Gastroesophageal sphincter (tissue), 4 donors: ENCODE measurements around a stretch of chr7.

DNA sequence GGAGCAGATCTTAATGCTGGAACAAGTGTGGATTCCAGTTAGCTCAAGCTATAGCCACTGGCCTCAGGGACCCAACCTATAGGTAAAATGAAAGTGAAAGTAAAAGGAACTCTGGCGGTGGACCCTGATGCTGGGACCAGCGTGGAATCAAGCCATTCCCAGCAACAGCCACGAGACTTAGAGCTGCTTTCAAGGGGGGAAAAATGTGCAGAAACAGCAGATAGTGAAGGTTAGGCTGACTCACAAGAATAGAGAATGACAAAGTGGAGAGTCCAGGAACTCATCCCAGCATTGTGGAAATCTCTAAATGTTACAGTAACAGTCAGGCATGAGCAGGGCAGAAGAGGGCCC is 129.5 kb upstream of the PPP1R3A start:
- PRO-cap, result no peak
- RAMPAGE, long total RNA, 4 experiments, result no peak in any of the 4 experiments

DNA sequence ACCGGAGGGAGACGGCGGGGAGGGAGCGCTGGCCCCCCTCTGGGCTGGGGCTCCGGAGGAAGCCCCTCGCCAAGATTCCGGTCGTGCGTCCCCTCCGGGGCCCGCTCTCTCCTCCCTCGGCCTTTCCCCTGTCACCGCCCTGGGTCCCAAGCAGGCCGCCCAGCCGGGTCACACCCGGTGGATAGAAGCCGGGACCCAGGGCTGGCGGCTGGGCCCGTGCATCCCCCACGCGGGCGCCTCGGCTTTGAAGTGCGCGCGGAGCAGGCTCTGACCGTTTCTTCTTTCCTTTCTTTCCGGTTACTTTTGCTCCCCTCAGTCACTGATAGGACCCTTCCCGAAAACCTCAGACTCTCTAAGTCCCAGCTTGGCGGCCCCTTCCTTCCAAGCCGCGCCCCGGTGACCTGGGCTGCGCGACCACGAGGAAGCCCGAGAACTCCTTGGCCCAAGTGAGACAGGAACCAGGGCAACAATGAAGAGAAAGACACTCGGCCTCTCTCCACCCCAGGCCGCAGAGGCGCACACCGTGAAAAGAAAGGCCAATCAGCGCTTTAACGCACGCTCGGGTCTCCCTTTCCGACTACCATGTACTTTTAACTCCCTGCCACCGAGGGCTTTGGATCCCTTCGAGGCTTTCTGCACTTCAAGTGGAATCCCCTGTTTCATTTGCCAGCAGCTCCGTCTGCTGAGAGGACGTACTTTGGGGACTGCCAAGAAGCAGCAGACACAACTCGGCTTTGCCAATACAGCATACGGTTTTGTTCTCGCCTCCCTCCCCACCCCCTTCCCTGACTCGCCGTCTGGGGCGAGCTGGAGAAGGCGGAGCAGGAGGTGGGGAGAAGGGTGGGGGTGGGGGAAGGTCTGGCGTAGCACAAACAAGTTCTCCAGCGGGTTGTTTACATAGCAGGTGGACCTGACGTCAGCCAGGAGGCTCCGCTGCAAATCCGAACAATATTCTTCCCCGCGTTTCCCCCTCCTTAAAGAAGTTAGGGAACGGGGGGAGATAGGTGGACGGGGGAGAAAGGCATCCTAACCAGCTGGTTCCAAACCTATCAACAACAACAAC is 166.5 kb upstream of the PPP1R3A start:
- PRO-cap, result bidirectional peak, plus-strand start at position 898 of the sequence, minus-strand start at position 730 of the sequence
- RAMPAGE, long total RNA, 4 experiments, result start-site peak on the plus strand in 1 of 4 experiments, centred at position 887 of the sequence, 14 reads per replicate

DNA sequence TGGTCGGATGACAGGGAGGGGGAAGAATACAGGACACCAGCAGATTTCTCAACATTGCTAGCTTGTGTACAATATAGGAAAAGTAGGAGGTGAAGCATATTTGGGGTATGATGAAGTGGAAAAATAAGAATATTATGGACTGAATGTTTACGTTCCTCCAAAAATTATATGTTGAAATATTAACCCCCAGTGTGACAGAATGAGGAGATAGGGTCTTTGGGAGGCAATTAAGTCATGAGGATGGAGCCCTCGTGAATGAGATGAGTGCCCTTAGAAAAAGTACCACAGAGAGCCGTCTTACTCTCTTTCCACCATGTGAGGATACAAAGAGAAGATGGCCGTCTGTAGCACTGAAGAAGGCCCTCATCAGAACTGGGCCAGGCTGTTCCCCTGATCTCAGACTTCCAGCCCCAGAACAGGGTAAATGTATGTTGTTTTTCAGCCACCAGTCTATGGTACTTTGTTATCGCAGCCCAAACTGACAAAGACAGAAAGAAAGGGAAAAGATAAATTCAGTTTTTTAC is 202.2 kb upstream of the PPP1R3A start:
- PRO-cap, result no peak
- RAMPAGE, long total RNA, 4 experiments, result start-site peak on the plus strand in 1 of 4 experiments, centred at position 166 of the sequence, 17 reads per replicate

DNA sequence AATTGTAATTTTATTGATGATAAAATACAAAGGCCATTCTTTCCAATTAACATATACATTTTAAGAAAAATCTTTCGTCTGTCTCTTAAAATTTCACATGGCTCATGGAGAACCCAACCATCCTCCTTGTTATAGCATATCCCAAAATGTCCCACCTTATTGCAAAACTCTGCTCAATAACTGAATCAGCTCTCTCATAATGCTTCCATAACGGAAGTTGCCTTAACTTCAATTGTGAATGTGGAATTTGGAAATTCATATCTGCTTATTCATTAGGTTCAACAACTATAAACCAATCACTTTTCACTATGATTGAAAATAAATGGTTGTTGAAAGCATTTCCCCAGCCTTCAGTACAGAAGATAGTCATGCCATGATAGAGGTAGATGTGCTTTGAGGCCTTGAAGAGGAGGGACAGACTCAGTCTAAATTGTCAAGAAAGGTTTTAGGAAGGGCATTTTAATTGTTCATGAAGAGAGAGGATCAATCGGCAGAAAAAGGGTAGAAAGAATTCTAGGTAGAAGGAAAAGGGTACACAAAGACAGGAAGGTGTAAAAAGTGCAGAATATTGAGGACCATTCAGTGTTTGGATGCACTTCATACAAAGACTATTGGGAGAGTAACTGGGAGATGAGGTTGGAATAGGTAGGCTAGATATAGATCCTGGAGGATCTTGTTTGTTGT is 20.4 kb downstream of the FOXP2 start:
- PRO-cap, result no peak
- RAMPAGE, long total RNA, 4 experiments, result start-site peak on the plus strand in 1 of 4 experiments, centred at position 495 of the sequence, 22 reads per replicate

GRCh38 chr7:114509591-114510083 is 95.0 kb downstream of the FOXP2 start:
- PRO-cap, result no peak
- RAMPAGE, long total RNA, 4 experiments, result start-site peak on the plus strand in 1 of 4 experiments, at chr7:114509487-114510089 at its widest, 11 reads per replicate

- PRO-cap, result no peak
- RAMPAGE, long total RNA, 4 experiments, result start-site peak on the plus strand in 1 of 4 experiments, at chr7:114540848-114541140 at its widest, 16 reads per replicate
These were observed 126.2 kb downstream of the FOXP2 start for GRCh38 chr7:114540850-114541196.

DNA sequence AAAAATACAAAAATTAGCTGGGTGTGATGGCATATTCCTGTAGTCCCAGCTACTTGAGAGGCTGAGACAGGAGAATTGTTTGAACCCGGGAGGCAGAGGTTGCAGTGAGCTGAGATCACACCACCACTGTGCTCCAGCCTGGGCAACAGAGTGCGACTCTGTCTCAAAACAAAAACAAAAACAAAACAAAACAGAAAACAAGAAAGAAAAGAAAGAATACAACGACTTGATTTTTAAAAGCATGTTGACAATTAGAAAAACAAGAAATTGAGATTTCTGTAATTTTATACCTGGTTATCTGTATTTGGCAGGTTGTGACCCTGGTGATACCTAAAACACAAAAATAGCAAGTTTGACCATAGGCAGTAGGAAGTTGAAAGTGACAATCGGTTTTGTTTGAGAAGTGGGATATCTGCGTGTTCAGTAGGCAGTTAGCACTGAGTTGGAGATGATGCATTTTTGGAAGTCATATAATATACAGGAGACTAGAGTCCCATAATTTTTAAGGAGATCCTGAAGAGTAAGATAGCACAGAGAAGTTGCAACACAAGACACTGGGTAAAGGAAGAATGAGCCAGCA is 165.9 kb downstream of the FOXP2 start:
- PRO-cap, result no peak
- RAMPAGE, long total RNA, 4 experiments, result no peak in any of the 4 experiments

DNA sequence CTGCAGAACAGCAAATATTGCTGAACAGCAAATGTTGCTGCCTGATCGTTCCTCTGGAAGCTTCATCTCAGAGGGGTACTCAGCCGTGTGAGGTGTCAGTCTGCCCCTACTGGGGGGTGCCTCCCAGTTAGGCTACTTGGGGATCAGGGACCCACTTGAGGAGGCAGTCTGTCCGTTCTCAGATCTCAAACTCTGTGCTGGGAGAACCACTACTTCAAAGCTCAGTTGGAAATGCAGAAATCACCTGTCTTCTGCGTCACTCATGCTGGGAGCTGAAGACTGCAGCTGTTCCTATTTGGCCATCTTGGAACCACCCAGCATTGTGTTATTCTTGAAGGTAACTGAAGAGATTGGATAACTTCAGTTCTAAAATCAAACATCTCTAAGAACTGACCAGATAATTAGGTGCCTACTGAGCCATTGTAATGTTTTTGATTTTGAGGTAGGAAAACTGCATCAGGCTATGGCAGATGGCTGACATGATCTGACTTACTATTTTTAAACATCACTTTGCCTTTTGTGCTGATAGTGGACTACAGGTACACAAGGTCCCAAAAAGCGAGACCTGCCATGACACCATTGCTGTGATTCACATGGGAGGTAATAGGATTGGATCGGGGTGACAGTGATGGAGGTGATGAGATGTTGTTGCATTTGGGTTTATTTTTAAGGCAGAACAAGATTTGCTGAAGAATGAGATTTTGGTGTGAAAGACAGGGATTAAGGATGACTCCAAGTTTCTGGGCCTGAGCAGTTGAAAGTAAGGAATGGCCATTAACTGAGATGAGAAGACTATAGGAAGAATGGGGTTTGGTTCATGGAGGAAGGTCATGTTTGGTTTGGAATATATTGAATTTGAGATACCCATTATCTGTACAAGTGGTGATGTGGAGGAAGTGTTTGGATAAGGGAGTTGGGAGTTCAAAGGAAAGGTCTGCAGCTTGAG is 74.0 kb downstream of the MDFIC start:
- PRO-cap, result no peak
- RAMPAGE, long total RNA, 4 experiments, result start-site peak on the plus strand in 1 of 4 experiments, centred at positions 469 to 805 of the sequence, 5 to 7 reads per replicate

DNA sequence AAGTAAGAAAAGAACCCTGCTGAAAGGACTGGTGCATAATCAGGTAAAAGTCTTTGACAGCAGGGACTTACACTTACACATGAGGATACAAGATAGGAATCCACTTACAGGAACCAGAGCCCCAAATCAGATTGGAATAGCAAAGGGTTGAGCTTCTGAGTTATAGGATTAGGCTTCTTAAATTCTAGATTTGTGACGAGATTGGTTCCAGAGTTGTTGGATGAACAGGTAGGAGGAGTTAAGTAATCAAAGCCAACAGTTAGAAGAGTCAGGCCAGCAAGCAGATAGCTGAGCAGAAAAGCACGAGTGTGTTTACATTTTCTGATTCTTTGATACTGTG is 166.9 kb downstream of the MDFIC start:
- PRO-cap, result no peak
- RAMPAGE, long total RNA, 4 experiments, result no peak in any of the 4 experiments

DNA sequence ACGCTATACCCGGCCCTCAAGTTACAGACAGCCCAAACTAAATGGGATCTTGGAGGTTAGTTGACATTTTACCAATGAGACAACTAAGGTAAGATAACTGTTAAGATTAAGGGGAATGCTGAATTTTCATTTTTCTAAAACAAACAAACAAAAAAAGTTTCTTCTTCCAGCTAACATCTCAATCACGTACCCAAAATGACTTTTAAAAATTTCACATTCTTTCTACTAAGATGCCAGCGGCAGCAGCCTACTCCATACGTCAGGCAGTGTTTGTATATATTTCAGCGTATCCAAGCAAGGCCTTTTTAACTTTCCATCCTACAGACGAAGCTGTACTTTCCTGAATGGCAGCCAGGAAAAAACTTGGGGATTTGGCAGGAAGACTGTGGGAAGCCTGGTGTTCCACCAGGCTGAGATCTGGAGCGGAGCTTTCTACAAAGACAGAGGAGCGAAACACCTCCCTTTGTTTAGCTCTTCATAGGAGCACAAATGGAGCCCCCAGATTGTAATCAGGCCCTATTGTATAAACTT is 143.7 kb downstream of the TES start:
- PRO-cap, result no peak
- RAMPAGE, long total RNA, 4 experiments, result no peak in any of the 4 experiments

GRCh38 chr7:116499837-116500912 is 637 bp downstream of the CAV2 start:
- PRO-cap, result bidirectional peak, plus-strand start at chr7:116500191, minus-strand start at chr7:116499928; bidirectional peak, plus-strand start at chr7:116500625, minus-strand start at chr7:116500276
- RAMPAGE, long total RNA, 4 experiments, result no peak in any of the 4 experiments

DNA sequence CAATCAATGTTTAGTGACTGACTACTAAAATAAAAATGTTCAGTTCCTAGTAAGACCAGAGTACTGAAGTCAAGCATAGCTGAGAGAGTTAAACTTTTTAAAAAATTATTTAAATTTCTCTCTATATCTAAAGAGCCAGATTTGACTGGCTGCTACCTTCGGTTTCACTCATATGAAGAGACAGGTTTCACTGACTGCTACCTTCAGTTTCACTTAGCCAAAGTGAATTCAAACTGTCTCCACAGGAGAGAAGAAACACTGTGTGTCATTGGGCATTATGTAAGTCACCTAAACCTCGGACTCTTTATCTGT is 41.7 kb upstream of the MET start:
- PRO-cap, result no peak
- RAMPAGE, long total RNA, 4 experiments, result no peak in any of the 4 experiments

DNA sequence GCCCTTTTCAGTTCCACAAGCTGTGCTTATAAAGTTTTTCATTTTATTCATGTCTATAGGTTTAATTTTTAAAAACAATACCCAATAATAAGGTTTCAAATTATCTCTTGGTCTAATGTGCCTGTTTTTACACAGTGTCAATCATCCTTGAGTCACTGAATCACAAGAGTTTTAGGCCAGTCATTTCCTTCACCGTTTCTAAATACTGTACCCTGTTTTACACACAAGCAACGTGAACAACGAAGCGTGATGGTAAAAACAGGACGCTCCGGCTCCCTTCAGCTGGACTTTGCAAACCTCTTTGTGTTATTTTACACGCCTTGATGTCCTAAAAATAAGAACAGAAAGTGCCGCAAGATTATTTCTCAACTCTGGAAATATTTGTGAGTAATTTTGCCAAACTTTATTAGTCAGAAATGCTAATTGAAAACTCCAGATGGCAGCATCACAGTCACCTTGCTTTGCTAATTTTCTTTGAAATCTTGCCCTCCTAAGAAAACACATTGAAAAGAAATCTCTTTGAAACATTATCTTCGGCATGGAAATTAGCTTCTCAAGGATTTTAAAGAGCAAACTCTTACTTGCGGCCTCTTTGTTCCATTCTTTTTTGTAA is 38.5 kb upstream of the MET start:
- PRO-cap, result unidirectional peak, minus-strand start at position 303 of the sequence
- RAMPAGE, long total RNA, 4 experiments, result no peak in any of the 4 experiments

GRCh38 chr7:116772444-116772999 is 89.9 kb upstream of the CAPZA2 start:
- PRO-cap, result no peak
- RAMPAGE, long total RNA, 4 experiments, result no peak in any of the 4 experiments

GRCh38 chr7:116780781-116781419 is 81.5 kb upstream of the CAPZA2 start:
- PRO-cap, result no peak
- RAMPAGE, long total RNA, 4 experiments, result no peak in any of the 4 experiments

GRCh38 chr7:116862699-116863658 is 592 bp downstream of the CAPZA2 start:
- PRO-cap, result bidirectional peak, plus-strand start at chr7:116862895, minus-strand start at chr7:116862847
- RAMPAGE, long total RNA, 4 experiments, result no peak in any of the 4 experiments

DNA sequence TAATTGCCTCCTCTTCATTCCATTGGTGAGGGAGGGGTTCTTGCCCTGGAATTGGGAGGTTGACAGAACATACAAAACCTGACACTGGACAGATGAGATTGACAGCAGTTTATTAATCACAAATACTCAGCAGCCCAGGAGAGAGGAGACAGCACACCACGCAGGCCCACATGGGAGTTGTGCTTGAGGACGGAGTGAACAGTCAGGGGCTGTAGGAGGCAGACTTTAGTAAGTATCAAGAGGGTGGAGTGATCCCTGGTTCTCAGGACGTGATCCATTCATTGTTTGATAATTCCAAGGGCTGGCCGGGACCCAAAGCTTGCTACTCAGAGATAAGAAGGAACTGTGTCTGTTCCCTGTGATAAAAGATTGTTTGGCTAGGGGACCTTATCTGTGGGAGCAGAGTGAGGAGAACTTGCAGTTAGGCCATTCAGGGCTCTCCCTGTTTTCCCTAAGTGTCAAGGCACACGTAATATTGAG is 14.3 kb downstream of the CAPZA2 start:
- PRO-cap, result unidirectional peak, plus-strand start at position 390 of the sequence
- RAMPAGE, long total RNA, 4 experiments, result no peak in any of the 4 experiments

- PRO-cap, result no peak
- RAMPAGE, long total RNA, 4 experiments, result no peak in any of the 4 experiments
These were observed 2.6 kb downstream of the ST7 start for GRCh38 chr7:116955681-116956501.

DNA sequence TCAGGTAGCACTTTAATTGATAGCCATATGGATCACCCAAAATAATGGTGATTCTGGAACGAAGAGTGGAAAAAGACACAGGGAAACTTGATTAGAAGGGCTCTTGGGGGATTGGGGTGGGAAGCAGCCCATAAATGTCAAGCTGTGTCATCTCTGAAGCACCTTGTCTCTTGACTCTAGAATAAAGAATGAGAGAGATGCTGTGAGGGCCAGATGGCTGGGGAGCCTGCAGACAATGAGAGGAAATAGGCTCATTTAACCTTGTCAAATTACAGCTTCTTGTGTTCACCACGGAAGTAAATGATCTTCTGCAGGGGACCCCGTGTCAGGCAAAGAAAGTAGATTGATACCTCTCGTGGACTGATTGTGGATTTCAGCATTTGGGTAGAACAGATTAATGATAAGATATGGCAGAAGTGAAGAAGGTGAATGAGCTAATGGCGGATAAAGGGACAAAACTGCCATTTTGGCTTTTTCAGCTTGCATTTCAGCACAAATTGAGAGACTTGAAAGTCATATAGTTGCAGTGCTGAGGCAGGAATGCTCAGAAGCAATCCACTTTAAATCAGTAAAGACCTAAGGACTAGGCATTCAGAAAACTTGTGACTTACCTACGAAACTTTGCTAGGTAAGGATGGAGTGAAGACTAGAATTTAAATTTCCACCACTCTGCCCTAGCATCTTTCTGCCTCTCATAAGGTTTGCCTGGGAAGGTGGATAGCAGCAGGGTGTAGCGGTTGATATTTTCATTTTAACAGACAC is 159.5 kb downstream of the ST7 start:
- PRO-cap, result no peak
- RAMPAGE, long total RNA, 4 experiments, result no peak in any of the 4 experiments

- PRO-cap, result no peak
- RAMPAGE, long total RNA, 4 experiments, result no peak in any of the 4 experiments
These were observed 176.1 kb downstream of the ST7 start for GRCh38 chr7:117129368-117129859.